Measurements from ENCODE around the genes PNPLA5, SAMM50 and PARVB.

- PRO-cap: no peak
These were observed 852 bp upstream of the ARFGAP3 start for GRCh38 chr22:42857854-42858395.

DNA sequence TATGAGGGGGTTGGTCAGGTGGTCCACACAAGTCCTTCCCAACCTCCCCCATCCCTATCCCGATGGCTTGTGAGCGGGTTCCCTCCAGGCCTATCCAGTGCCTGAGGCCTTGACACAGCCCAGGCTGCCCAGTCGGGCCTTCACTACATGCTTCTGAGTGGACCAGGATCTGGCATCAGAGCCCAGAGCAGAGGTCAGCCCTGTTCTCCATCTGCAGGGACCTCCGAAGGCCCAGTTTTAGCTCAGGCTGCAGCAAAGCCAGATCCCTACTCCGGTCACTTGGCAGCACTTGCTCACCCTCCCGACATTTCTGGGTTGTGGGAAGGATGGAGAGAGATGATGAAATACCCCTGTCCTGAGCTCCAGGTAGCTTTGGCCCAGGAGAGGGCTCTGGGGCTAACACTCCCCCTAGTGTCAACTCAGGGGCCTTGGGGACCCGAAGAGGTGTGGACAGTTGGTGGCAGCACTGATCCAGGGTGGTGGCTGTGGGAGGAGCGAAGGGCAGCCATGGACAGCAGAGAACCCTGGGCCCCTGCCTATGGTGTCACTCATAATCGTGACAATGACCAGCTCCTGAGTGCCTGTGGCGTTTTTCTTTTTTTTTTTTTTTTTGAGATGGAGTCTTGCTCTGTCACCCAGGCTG, 10.5 kb upstream of the ARFGAP3 start:
- PRO-cap: no peak

- PRO-cap: no peak
These were observed 31.1 kb upstream of the ARFGAP3 start for GRCh38 chr22:42888014-42888647.

DNA sequence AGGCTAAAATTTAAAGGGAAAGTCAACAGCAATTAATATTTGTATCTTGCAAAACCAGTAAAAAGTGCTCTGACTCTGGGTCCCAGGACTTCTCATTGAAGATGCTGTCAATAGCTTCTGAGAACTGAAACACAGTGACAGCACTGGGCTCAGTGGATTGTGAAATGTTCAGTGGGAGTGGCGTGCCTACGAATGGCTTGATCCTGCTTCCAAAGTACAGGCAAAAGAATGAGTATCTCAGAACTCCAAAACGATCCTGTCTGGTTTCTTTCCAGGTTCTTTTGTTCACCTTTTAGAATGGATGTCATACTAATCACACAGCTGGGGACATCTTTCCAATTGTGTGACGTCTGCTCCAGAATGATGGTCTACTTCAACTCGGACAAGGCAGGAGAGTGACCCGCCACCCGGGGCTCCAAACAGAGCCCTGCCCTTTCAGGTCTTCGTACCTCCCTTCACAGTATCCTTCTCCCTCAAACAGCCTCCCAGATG, 72.3 kb upstream of the ARFGAP3 start:
- PRO-cap: no peak

- PRO-cap: no peak
These were observed 74.0 kb upstream of the ARFGAP3 start for GRCh38 chr22:42930746-42931900.

DNA sequence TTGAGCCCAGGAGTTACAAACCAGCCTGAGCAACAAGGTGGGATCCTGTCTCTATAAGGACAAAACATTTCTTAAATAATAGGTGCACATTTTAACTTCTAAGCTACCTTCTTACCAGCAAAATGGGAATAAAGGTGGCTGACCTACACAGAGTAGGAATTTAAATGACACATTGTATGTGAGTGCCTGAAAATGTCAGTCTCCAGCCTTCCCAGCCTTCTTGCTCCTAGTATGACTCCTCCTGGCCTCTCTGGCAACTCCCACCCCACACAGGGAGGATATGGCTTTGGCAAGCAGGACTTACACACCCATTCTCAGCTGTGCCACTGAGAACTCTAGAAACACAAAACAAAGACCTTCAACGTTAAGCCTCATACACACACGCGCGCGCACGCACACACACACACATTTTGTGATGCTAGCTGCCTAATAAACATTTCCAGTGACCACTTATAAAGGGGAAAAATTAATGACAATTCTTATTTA, 65.8 kb downstream of the PACSIN2 start:
- PRO-cap: no peak

- PRO-cap: unidirectional peak, minus-strand start at chr22:42968140
These were observed 47.0 kb downstream of the PACSIN2 start for GRCh38 chr22:42967876-42968381.

DNA sequence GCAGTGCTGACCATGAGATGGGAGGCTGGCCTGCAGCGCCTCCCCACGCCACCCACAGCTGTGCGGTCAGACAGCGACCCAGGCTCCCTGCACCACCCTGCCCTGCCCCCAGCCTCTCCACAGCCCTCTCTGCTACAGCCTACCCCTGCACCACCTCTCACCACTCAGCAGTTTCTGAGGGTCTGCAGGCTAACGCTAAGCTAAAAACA, 44.2 kb downstream of the PACSIN2 start:
- PRO-cap: no peak

GRCh38 chr22:42994822-42995680, 19.9 kb downstream of the PACSIN2 start:
- PRO-cap: bidirectional peak, plus-strand start at chr22:42995332, minus-strand start at chr22:42995205

DNA sequence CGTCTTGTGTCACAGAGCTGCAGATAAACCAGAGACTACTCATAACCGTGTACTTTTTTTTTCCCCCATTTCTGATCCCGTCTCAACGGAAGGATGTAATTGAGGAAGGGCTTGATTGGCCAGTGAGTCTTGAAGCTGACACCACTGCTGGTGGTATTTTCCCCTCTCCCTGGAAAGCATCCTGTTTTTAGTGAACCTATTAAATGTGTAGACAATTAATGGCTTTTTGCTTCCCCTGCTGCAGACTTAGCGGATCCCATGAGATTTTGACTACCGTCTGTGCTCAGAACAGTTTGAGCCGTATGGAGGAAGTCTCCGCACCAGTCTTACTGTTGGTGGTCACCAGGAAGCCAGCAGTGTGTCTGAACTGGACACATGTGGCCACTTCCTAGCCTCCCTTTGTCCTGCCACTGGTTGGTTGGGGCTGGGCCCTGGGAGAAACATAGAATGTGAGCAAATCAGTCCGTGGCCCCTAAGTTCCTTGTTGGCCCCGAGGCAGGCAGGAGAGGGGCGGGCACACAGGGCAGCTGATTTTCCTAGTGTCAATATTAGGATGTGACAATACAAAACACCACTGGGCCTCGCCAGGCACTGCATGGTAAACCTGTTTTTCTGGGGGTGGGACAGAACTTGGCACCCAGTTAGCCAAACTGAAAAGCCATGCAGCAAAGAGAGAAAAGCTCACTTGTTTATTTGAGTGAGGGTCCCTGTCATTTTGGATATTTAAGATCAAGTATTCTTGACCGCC, 3.2 kb downstream of the BIK start:
- PRO-cap: no peak

GRCh38 chr22:43171438-43172191, 15.3 kb downstream of the TTLL12 start:
- PRO-cap: no peak

GRCh38 chr22:43174011-43174651, 12.8 kb downstream of the TTLL12 start:
- PRO-cap: no peak

- PRO-cap: no peak
These were observed 10.7 kb upstream of the TTLL12 start for GRCh38 chr22:43197408-43198274.

- PRO-cap: no peak
These were observed 22.4 kb downstream of the SCUBE1 start for GRCh38 chr22:43320738-43321268.

GRCh38 chr22:43482165-43482516, 70.3 kb downstream of the MPPED1 start:
- PRO-cap: no peak

DNA sequence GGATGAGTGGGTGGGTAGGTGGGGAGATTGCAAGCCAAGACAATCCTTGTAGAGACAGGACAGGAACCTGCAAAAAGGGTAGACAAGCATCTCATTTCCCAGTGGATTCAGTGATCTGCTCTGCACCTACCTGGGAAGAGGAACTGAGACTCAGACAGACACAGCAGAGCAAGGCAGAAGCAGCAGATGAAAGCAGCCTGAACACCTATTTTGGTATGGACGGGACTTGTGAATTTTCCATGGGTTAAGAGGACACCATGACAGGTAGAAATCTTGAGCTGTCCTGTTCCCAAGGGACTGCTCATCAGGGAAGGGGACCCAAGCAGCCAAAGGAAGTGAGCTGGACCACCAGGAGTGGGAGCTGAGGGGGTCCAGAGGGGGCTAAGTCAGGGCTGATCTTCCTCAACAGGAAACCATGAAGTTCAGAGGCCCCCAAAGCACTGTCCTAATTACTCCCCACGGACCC, 67.8 kb downstream of the EFCAB6 start:
- PRO-cap: unidirectional peak, minus-strand start at position 296 of the sequence

DNA sequence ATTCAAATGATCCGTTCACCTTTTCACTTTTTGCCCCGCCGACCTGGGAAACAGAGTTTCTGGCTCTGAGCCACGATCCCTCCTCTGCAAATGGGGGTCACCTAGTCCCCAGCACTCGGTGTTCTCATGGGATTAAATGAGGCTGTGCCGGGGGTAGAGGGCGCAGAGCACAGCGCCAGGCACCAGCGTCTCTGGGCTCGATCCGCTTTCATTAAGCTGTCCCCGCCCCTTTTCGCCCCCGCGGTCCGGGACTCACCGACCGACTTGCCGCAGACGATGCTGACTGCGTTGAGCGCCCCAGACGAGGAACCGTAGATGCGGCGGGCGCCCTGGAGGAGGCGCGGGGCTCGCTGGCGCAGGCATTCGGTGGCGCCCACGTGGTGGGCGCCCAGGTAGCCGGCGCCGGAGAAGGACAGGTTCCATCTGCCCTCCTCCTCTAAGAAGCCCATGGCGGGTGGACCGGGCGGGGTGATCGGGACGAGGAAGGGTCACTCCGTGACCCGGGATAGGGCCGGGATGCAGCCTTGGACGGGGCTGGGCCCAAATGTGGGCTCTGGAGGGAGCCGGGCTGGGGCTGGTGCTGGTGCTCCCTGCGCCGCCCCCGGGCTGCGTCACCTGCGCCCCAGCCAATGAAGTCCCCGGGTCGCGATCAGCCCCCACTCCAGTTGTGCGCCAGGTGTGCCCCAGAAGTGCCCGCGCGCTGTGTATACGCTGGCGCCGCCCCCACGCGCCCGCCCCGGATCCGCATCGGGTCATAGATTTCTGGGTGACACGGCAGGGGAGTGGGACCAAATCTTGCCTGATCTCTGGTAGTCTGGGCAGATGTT, at the start of gene PNPLA5:
Gene PNPLA5 (minus strand): TSS at position 582 of the 827 bp plus-strand sequence.
- PRO-cap: no peak

DNA sequence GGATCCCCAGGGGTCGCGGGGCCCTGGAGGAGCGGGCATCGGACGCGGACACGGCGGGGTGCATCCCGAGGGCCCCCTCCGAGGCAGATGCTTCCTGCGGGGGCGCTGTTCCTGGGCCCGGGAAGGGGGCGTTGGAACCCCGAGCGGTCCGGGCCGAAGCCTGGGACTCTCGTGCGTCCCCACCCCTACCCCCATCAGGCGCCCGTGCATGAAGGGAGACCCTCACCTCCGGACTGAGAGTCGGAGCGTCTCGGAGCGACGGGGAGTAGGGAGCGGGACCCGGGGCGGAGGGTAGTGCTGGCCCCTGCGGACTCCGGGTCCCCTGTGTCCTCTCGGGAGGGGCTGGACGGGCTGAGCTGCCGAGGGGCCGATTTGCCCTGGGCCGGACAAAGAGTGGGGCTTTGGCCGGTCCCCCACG, 568 bp downstream of the PNPLA3 start:
- PRO-cap: no peak

DNA sequence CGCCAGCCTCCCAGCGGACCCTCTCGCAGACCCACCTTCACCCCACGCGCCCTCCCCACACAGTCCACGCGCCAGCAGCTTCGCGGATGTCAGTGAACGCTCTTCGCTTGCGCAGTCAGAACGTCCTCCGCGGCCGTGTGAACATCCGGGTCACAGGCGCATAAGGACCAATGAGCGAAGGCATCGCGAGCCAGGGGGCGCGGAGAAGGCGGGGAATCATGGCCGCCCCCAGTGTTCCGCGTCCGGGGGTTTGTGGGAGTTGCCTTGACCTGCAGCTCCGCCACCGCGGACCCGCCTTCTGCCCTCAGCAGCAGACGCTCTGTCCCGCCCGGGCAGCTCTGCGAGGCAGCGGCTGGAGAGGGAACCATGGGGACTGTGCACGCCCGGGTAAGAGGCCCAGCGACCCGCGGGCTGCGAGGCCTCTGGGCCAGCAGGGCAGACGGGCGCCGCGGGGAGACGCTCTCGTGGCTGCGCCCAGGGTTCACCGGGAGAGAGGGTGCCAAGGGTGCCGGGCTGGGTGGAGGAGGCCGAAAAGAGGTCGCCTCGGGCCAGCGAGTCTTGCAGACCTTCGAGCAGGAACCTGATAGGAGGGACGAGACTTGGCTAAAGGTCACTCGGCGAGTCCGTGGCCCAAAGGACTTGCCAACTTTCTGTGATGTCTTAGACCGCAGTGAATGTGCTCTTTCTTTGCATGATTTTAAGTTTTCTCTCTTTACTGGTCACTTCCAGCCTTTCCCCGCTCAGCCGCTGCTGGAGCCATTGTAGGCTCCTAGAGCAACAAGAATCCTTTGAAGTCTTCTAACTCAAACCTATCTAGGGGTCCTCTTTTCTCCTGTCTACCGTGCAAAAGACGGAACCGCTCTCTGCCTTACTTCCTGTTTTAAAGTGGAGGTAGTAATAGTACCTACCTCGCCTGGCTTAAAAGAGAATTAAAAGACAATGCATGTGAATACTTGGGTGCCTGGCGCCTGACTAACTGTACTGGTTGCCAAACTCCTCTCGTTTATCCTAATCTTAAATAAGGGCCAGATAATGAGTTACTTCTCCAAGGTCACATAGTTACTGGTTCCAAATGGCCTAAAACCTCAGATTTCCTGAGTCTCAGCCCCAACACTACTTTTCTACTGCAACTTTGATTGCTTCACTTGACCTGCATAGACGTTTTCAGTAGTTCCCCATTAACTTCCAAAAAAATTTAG, at the start of gene SAMM50:
Gene SAMM50 (plus strand): TSS at position 231 of the 1,199 bp plus-strand sequence.
- PRO-cap: bidirectional peak, plus-strand start at position 193 of the sequence, minus-strand start at position 94 of the sequence

DNA sequence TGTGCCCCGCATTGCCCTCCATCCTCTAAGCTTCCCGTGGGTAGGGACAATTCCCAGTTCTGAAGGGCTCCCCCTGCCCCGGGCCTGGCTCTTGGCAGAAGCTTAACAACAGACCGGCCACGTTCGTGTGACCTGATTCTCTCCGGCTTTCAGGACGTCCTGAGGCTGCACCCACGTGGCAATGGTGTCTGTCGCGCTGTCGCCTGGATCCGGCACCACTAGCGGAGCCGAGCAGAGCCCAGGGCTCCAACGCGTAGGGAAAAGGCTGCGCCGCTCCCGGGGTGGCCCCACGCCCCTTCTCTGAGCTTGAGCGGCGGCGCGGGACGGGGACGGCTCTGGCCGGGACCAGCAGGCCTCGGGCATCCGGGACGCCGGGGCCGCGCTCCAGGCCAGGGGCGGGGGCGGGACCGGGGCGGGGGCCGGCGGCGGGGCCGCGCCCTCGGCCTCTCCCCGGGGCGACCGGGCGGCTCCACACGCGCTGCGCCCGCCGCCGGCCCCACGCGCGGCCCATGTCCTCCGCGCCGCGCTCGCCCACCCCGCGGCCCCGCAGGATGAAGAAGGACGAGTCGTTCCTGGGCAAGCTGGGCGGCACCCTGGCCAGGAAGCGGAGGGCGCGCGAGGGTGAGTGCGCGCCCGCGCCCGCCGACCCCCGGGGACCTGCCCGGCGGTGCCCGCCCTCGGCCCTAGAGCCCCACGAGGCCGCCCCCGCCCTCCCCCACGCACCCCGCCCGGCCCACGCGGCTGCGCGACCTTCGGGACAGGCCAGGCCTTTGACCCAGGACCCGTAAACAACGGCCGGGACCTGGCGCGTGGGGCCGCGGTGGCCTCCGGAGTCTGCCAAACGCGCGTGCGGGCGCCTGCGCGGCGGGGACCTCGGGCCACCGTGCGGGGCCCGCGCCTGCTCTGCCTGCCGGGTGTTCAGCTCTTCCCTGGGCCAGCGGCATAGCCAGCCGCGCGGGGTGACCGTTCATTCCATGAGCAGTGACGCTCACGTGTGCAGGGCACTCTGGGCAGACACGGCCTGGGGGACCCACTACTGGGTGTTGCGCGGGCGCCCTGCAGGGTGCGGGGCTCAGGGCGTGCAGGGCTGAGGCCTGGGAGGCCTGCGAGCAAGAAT, at the start of gene PARVB:
Gene PARVB (plus strand): TSS at position 472 of the 1,117 bp plus-strand sequence.
- PRO-cap: bidirectional peak, plus-strand start at position 472 of the sequence, minus-strand start at position 302 of the sequence; bidirectional peak, plus-strand start at position 830 of the sequence, minus-strand start at position 659 of the sequence; unidirectional peak, minus-strand start at position 976 of the sequence